RPMI7951 (cell line): ENCODE results near the gene DYNAP.

DNA sequence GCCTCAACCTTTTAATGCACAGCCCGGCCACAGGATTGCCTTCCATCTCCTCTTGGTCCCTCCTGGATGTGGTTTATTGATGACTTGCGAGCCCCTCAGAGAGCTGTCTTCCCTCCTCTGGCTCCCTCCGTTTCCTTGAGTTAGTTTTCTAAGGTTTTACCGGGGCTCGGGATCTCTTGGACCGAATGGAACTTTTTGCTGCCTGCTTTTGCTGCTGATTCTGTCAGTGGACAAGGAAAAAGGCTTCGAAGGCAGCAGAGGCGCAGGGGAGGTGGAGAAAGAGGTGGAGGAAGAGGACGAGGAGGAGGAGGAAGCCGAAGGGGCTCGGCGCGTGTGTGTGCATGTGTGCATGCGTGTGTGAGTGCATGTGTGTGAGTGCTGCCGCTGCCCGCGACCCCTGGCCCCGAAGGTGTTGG is 376 bp downstream of the DCC start:
- RAMPAGE, long total RNA, result no peak

DNA sequence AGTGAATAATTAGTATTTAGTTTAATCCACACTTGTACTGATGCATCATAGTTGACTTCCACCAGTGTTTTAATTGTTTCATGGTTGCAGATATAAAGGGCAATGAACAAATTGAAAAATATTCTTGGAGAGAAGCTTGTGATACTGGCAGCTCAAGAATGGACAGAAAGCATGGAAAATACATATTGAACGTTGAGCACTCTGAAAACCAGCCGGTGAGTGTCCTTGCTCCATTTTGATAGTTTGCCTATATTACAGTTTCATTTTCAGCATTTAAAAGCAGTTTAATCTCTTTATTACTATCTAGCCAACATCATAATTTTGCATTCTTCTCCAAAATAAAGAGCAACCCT is at the start of gene DYNAP:
DYNAP (plus strand) TSS at position 121 of the 353 bp plus-strand sequence.
- RAMPAGE, long total RNA, result no peak

DNA sequence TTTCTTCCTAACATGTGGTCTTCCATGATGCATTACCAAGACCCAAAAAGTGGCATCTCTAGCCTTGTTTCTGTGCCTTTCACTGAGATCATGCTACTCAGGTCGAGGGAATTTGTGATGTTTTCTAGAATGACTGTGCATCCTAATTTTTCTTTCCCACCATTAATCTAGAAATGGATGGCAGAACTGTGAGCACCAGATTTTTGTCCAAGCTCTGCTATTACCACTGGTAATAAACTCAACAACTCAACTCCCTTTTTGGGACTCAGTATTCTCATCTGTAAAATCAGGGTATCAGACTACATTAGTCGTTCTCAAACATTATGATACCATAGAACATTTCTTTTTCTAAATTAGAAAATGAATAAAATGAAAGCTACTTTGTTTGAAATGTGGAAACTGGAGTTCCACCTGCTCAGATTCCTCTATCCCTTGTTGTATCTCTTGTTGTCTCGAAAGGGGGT is 299.1 kb upstream of the CCDC68 start:
- RAMPAGE, long total RNA, result no peak

DNA sequence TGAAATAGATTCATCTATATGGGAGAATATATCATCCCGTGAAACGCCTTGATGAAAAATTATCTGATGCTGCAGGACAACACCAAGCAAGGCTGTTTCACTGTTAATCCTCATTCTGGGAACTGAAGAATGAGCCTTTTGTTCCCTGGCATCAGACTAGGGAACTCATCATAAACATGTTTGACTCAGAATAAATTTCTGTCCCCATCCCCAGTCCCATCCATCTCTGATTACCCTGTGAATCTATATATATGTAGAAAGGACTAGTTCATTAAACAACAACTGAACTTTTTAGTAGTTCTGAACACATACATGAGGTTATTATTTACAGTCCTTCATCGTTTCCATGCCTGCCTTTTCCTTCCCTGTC is 179.8 kb downstream of the TCF4 start:
- RAMPAGE, long total RNA, result no peak

- RAMPAGE, long total RNA, result no peak
Observed at GRCh38 chr18:55419588-55419990, 168.4 kb downstream of the TCF4 start.

- RAMPAGE, long total RNA, result no peak
Observed at GRCh38 chr18:55419991-55420820, 167.8 kb downstream of the TCF4 start.

DNA sequence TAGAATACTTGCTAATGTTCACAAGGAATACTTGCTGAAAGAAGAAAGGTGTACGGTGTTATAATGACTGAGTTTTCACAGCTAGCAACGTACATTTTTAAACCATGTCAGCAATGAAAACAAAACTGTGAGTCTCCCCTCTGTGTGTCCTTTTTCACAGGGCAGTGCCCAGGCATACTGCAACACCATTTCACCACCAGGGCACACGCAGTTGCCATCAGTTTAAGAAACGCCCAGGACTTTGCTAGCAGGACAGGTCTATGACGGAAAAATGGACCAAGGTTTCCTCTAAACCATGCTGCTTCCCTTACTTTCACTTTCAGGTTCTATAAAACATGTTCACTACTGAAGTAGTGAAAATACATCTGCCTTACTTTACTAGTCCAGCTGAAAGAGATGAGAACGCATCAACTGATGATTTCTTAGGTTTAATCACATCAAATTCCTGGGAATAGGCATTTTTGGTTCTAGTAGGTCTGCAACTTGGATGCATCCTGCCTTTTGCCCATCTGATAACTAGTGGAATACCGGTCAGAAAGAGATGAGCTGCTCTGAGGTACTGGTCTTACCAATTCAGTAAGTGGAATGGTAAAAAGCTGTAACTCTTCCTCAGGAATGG is 110.5 kb downstream of the TCF4 start:
- RAMPAGE, long total RNA, result no peak

- RAMPAGE, long total RNA, result no peak
Observed at GRCh38 chr18:55510373-55511323, 77.3 kb downstream of the TCF4 start.

- RAMPAGE, long total RNA, result no peak
Observed at GRCh38 chr18:56139650-56140352, 498.6 kb downstream of the TXNL1 start.

GRCh38 chr18:56168109-56168721 is 470.2 kb downstream of the TXNL1 start:
- RAMPAGE, long total RNA, result no peak

DNA sequence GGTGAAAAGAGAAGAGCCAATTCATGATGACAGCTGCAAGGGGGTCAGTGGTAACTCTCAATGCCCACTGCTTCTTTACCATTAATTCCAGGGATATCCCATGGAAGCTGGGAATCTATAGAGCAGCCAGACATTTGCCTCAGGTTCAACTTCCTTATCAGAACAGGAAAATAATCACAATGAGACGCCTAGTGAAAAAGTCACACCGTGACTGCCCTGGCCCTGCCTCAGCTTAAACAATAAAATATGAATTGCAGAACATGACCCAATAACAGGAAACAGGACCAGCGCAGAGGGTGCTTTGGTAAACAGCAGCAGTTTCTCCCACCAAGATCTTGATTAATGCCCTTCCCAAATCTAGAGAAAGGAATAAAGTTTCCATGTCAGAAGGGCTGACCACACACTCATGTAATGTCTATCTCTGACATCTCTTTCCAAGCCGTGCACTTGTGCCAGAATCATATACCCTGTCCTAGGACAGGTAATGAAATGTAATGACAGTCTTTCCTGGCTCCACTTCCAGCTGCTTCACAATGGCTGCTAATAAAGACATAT is 438.5 kb downstream of the TXNL1 start:
- RAMPAGE, long total RNA, result no peak

GRCh38 chr18:57210299-57210764 is 63.4 kb downstream of the BOD1L2 start:
- RAMPAGE, long total RNA, result no peak

- RAMPAGE, long total RNA, result no peak
Observed at GRCh38 chr18:57434245-57434580, 961 bp upstream of the ONECUT2 start.

GRCh38 chr18:57667866-57668875 is 46.5 kb upstream of the NARS1 start:
- RAMPAGE, long total RNA, result no peak

DNA sequence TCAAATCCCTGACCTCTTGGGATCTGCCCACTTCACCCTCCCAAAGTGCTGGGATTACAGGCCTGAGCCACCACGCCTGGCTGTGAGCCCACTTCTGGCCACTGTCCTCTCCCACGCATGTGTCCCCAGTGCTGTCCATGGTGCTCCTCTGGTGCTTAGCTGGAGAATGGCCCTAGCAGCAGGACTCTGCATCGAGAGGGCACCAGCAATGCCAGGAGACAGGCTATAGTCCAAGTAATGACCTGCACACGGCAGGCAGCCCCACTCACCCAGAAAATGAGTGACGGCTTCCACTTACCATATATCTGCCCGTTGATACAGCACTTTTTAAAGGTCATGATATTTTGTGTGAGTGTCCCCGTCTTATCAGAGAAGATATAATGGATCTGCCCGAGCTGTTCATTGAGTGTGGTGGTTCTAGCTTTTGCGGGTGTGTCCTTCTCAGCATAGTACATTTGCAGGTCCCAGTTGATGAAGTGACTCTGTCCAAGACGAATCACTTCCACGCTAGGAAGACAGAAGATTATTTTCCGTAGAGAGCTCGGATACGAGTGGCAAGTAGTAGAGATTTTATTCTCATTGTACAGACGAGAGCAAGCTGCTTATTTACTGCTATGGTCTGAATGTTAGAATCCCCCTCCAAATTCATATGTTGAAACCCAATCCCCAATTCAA is 66.5 kb upstream of the NARS1 start:
- RAMPAGE, long total RNA, result no peak

- RAMPAGE, long total RNA, result no peak
Observed at GRCh38 chr18:57693780-57694787, 72.4 kb upstream of the NARS1 start.

- RAMPAGE, long total RNA, result no peak
Observed at GRCh38 chr18:57734919-57735664, 68.0 kb downstream of the ATP8B1 start.

DNA sequence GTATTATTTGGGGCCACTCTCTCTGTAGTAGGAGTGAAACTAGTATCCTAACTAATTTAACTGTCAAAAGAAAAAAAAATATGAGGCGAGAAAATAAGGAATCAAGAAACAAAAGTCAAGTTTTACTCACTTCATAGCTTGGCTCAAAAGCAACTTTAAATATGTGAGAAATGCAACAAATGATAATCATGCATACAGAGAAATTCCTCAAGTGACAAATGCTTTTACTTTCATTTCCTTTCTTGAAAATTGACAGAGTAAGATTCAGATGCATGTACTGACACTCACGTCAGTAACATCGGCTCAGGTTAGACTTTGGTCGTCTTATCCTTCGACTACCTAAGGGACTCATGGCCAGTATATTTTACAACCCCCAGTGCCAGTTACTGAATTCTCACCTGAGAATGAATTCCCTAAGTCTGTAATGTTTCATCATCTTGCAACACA is 30.2 kb upstream of the ATP8B1 start:
- RAMPAGE, long total RNA, result no peak

DNA sequence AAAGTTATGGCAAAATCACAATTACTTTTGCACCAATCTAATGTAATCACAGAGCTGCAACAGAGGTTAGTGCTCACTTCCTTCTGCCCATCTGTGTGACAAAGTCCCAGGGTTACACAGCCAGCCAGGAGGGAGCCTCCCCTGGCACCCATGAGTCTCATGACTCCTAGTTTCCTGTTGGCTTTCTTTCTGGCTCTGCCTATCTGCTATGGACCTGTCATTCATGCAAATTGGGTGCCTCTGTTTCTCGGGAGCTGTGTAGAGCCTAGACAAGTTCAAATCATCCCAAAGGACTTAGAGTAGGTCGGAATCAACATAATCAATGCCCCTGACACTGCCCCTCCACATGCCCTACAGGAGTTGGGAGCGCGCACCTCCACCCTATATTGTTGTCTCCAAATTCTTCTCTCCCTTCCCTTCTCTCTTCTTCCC is 99.2 kb upstream of the ATP8B1 start:
- RAMPAGE, long total RNA, result no peak

DNA sequence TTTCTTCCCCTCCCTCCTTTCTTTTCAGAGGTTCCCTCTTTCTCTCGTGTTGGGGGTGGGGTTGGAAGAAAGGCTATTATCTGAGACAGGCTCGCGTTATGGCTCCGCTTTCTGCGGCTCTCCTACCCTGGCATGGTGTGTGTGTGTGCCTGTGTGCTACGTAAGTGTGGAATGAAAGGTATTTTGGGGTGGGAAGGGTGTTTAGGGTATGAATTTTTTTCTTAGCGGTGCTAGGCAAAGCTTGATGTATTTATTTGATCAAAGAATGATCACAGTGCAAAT is 1.8 kb downstream of the NEDD4L start:
- RAMPAGE, long total RNA, result no peak